Right atrium auricular region (tissue), 2 donors: ENCODE measurements around a stretch of chr9.

- PRO-cap = no peak
- RAMPAGE, long total RNA, 2 experiments = no peak in any of the 2 experiments
Observed at GRCh38 chr9:127363003-127363634, 33.9 kb upstream of the SLC2A8 start.

DNA sequence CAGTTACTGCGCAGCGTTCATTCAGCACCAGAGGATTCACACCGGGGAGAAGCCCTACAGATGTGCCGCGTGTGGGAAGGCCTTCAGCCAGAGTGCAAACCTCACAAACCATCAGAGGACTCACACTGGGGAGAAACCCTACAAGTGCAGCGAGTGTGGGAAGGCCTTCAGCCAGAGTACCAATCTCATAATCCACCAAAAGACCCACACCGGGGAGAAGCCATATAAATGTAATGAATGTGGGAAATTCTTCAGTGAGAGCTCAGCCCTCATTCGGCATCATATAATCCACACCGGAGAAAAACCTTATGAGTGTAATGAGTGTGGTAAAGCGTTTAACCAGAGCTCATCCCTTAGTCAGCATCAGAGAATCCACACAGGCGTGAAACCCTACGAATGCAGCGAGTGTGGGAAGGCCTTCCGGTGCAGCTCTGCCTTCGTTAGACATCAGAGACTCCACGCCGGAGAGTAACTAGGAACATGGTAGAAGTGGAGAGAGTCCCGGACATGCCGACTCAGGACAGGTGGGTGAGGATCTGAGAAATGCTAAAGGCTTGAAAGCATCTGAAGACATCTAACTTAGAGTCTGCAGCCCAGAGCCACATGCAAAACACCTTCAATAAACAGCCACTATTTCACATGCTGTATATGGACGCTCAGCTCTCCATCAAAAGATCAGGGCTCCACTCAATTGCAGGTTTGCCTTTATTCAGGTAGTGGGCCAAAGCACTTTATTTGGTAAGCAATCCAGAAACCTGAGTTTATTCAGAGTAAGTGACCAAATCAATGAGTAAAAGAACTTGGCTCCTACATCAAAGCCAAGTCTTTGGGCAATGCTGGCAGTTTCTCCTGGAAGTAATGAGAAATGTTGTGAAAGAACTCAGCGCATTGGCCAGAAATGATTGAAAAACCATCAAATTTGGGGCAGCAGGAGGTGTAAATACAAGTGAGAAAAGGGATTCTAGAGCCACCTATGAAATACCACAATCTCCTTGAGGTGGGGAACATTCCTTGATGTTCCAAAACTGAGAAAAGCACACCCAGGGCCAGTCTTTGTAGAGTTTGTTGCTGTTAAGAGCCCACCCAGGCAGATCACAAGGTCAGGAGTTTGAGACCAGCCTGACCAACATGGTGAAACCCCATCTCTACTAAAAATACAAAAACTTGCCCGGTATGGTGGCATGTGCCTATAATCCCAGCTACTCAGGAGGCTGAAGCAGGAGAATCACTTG lies 6.1 kb downstream of the RPL12 start:
- PRO-cap = no peak
- RAMPAGE, long total RNA, 2 experiments = no peak in any of the 2 experiments

GRCh38 chr9:127720069-127720460 lies 4.2 kb downstream of the TTC16 start:
- PRO-cap = no peak
- RAMPAGE, long total RNA, 2 experiments = no peak in any of the 2 experiments

- PRO-cap = no peak
- RAMPAGE, long total RNA, 2 experiments = no peak in any of the 2 experiments
Observed at GRCh38 chr9:127754405-127754793, 19.3 kb upstream of the TOR2A start.

GRCh38 chr9:127787945-127788712 lies 2.3 kb downstream of the CDK9 start:
- PRO-cap = no peak
- RAMPAGE, long total RNA, 2 experiments = no peak in any of the 2 experiments

- PRO-cap = no peak
- RAMPAGE, long total RNA, 2 experiments = no peak in any of the 2 experiments
Observed at GRCh38 chr9:127796194-127796880, 6.3 kb upstream of the FPGS start.

DNA sequence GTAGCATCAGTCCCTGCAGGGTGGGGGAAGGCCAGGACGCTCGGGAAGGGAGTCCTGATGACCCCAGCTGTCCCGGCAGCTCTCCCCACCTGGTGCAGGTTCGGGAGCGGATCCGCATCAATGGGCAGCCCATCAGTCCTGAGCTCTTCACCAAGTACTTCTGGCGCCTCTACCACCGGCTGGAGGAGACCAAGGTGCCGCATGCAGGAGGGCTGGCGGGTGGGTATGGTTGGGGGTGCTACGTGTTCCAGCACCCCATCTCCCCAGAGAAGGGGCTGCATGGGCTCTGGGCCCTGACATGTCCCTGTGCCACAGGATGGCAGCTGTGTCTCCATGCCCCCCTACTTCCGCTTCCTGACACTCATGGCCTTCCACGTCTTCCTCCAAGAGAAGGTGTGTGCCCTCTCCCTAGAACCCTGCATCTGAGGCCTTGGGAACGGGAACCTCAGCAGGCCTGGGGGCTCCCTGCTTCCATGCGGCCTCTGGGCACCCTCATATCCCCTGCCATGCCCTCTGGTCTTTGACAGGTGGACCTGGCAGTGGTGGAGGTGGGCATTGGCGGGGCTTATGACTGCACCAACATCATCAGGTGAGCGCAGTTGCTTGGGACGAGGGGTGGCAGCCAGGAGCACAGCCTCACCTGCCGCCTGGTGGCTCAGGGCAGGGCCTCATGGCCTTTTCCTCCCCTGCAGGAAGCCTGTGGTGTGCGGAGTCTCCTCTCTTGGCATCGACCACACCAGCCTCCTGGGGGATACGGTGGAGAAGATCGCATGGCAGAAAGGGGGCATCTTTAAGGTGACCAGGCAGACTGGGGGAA lies 4.4 kb downstream of the FPGS start:
- PRO-cap = no peak
- RAMPAGE, long total RNA, 2 experiments = no peak in any of the 2 experiments

- PRO-cap = no peak
- RAMPAGE, long total RNA, 2 experiments = no peak in any of the 2 experiments
Observed at GRCh38 chr9:127816279-127816738, 13.6 kb downstream of the FPGS start.

GRCh38 chr9:127816739-127817578 lies 14.3 kb downstream of the FPGS start:
- PRO-cap = no peak
- RAMPAGE, long total RNA, 2 experiments = no peak in any of the 2 experiments

GRCh38 chr9:127817579-127818276 lies 15.0 kb downstream of the FPGS start:
- PRO-cap = no peak
- RAMPAGE, long total RNA, 2 experiments = no peak in any of the 2 experiments

GRCh38 chr9:127819795-127820509 lies 17.3 kb downstream of the FPGS start:
- PRO-cap = no peak
- RAMPAGE, long total RNA, 2 experiments = no peak in any of the 2 experiments

- PRO-cap = no peak
- RAMPAGE, long total RNA, 2 experiments = no peak in any of the 2 experiments
Observed at GRCh38 chr9:127848043-127848400, 6.4 kb downstream of the ENG start.

DNA sequence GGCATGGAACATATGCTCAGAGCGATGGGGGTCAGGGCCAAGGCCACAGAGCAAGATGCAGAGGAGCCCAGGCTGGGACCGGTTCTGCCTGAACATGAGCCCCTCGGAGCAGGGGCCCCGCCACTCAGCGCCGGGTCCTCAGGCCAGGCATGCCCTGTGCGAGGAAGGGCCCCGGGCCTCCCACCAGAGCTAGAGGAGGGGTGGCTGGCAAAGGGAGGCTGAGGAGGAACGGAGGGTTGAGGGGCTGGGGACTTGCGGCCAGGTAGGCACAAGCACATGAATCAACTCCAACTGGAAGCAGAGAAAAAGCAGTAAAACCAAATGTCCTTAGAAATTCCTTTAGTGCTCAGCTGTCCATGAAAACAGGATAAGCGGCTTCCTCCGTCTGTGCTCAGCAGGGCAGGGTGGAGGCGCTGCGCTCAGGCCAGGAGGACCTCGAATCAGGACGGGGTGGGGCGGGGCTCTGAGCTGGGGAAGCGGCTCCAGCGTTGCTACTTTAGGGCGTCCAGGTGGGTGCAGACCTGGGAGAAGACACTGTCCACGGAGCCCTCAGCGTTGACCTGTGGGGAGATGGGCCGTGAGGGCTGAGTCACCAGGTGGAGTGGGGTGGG lies 9.9 kb downstream of the AK1 start:
- PRO-cap = bidirectional peak, plus-strand start at position 499 of the sequence, minus-strand start at position 393 of the sequence
- RAMPAGE, long total RNA, 2 experiments = no peak in any of the 2 experiments

- PRO-cap = no peak
- RAMPAGE, long total RNA, 2 experiments = no peak in any of the 2 experiments
Observed at GRCh38 chr9:127874572-127874817, 3.0 kb downstream of the AK1 start.

DNA sequence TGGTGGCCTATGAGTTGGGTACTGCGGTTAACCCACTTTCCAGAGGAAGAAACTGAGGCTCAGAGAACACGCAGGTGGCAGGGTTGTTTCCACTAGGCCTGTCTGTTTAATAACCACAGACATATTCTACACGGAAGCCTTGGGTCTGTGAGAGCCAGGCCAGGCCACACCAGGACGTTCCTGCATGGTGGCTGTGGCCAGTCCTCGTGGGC lies 4.6 kb upstream of the ST6GALNAC6 start:
- PRO-cap = no peak
- RAMPAGE, long total RNA, 2 experiments = no peak in any of the 2 experiments

DNA sequence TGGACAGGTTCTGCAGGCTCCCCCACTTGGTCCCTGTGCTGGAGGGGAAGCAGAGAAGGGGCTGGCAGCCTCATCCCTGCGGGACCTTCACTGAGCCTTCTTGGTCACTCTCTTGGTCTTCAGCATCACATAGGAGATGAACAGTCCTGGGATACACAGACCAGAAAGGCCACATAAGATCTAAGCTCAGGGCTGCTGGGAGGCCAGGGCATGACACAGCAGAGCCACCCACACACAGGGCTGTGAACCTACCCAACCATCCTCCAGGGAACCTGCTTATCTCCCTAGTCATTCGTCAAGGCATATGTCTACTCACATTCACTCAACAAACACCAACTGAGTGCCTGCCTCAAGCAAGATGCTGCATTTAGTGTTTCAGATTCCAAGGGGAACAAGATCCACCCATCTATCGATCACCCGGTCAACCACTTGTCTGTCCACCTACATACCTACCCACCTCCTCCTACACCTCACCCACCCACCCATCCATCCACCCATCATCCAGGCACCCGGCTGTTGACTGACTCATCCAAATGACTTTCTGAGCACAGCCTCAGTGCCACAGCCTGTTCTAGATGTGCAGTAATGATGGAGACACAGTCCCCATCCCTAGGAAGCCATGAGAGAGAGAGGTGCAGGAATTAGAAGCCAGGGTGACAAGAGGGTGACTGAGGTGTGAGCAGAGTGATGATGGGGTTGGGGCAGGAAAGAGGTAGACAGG lies 1.9 kb downstream of the DPM2 start:
- PRO-cap = no peak
- RAMPAGE, long total RNA, 2 experiments = no peak in any of the 2 experiments

DNA sequence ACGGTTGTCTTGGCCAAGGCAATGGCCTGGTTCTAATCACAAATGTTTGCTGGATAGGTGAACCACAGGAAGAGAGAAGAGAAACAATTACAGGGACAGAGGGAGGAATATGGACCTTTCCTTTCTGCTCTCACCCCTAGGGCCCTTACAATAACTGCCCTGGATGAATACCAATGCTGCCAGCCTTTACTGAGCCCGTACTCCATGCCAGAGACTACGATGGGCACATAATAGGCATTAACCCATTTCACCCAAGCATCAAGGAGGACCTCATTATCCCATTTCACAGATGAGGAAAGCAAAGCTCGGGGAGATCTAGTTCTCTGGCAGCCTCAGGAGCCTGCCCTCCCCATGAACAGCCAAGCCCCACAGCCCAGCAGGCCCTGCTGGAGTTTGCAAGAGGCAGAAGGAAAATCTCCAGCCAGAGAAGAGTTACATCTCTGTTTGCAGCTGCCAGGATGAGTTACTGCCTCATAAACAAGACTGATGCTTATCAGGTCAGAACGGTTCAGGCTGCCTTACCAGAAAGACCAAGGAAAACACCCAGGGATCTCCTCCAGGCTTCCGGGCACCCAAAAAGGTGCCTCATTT lies 11.4 kb downstream of the EEIG1 start:
- PRO-cap = no peak
- RAMPAGE, long total RNA, 2 experiments = no peak in any of the 2 experiments

DNA sequence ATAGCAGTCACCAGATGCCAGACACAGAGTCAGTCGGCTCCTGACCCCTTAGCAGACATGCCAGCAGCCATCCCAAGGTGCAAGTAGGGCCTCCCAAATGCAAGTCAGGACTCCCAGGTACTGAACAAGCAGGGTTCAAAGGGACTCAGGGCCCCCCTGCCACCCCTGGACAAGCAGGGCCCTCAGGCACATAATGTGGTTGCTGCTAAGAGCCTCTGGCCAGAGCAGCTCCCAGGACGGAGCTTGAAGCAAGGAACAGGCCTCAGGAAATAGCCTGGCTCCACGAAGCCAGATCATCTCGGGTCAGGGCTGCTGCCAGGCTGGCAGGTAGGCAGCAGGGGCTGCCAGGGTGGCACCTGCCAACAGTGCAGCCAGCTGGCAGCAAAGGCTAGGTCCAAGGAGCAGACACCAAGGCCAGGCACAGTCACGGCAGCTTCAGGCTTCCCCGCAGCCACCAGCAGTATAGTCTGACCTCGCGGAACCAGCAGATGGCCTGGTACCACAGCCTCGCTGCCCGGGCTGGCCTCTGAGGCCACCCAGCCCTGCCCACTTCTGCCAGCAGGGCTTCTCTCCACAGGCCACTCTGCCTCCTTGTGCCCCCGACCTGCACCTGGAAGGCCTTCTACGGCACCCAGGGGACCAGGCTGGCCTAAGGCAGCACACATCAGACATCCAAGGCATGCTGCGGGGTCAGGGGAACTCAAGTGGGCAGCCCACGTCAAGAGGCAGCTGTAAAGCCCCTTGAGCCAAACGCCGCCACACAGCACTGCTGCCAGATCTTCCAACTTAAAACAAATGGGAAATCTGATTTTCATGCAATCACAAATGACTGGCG lies 7.4 kb downstream of the EEIG1 start:
- PRO-cap = no peak
- RAMPAGE, long total RNA, 2 experiments = no peak in any of the 2 experiments

DNA sequence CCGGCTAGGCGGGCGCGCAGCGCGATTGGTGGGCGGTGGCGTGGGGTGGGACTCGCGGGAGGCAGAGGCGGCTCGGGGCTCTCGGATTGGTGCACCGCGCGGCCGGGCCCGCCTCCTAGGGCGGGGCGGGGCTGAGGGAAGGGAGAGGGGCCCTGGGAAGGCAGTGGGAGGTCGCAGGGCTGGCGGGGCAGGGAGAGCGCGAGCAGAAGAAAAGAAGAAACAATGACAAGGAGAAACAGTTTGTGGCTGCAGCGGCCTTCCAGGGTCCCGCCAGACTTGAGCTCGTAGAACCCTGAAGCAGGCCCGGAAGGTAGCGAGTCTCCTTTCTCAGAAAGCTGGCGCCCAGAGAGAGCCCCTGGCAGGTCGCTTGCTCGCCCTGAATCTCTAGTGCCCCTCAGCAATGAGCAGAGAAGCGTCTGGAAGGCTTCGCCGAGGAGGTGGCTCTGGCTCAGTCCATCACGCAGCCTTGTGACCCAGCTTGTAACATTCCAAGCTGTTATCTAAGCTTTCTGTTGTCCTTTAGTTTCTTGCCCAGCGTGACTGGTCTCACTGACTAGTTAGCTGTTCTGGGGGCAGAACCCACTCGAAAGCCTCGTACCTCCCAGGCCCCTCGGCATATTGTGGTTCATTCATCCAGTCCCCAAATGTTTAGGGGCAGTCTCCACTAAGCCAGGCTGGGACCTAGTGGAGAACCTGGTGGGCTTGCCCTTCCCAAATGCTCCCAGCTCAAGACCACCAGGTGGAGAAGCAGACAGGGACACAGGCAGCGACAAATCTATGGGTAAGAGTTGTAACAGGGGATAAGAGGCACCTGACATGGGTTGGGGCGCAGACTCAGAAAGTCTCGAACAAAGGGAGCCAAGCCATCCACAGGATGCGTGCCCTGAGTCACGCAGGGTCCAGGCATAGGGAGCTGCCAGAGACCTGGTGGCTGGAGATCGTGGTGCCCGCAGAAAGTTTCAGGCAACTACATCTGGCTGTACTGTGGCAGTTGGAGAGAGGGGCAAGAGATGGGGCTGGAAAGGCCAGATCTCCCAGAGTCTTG lies 613 bp upstream of the EEIG1 start:
- PRO-cap = bidirectional peak, plus-strand start at position 163 of the sequence, minus-strand start outside the sequence; bidirectional peak, plus-strand start at position 549 of the sequence, minus-strand start at position 482 of the sequence
- RAMPAGE, long total RNA, 2 experiments = no peak in any of the 2 experiments

- PRO-cap = no peak
- RAMPAGE, long total RNA, 2 experiments = no peak in any of the 2 experiments
Observed at GRCh38 chr9:127987046-127987726, 6.4 kb upstream of the EEIG1 start.